ENCODE measurements around the genes C1orf185 and CC2D1B.

- RRBS, 2 experiments: no CpG with 5 or more reads among the region's 3 CpGs
These were observed 172.2 kb downstream of the FAF1 start for GRCh38 chr1:50787917-50788271.

- RRBS, 2 experiments: no CpG with 5 or more reads among the region's 8 CpGs
These were observed 569 bp downstream of the CDKN2C start for GRCh38 chr1:50970616-50971012.

DNA sequence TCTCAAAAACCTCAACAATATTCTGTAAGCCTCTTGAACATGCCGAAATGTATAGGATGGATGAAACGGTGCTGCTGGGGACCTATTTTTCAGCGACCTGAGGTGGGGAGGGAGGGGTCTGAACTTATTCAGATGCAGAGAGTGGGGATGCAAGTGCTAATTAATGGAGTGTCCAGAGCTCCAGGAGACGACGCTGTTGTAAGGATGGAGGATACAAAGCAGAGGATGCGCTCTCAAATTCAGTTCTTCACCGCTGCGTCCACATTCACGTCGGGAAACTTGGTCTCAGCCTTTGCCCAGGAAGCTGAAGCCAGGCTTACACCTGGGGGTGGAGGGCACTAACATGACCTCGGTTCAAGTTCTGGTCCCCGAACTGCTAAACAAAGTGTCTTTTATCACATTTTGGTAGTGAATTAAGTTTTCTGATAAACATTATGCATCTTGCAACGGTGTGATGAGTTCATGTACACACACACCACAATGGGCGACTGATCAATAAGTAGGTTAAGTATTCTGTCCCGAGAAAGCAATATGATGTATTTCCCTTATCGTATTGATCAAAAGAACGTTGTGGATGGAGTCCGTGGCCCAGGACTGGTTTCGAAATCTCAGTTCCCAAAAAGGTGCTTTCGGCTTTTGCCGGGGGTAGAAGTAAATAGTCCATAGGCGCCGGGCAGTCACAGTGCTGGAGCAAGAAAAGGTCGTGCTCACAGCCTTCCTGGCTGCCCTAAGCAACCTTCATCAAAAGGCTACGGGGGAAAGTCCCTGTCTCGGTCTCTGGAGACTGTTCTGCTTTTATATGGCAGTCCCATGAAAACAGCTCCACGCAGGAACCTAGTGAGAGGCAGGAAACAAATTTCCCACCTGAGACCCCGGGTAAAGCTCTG lies 6.6 kb downstream of the CDKN2C start:
- RRBS, 2 experiments: 0% methylated on average over 1 of the region's 28 CpGs

GRCh38 chr1:50979082-50979530 lies 9.1 kb downstream of the CDKN2C start:
- RRBS, 2 experiments: no CpG with 5 or more reads among the region's 3 CpGs

GRCh38 chr1:51101910-51102322 lies at the start of gene C1orf185:
Gene C1orf185, plus strand, starts transcription at chr1:51102228.
- RRBS, 2 experiments: no CpG with 5 or more reads among the region's 4 CpGs

DNA sequence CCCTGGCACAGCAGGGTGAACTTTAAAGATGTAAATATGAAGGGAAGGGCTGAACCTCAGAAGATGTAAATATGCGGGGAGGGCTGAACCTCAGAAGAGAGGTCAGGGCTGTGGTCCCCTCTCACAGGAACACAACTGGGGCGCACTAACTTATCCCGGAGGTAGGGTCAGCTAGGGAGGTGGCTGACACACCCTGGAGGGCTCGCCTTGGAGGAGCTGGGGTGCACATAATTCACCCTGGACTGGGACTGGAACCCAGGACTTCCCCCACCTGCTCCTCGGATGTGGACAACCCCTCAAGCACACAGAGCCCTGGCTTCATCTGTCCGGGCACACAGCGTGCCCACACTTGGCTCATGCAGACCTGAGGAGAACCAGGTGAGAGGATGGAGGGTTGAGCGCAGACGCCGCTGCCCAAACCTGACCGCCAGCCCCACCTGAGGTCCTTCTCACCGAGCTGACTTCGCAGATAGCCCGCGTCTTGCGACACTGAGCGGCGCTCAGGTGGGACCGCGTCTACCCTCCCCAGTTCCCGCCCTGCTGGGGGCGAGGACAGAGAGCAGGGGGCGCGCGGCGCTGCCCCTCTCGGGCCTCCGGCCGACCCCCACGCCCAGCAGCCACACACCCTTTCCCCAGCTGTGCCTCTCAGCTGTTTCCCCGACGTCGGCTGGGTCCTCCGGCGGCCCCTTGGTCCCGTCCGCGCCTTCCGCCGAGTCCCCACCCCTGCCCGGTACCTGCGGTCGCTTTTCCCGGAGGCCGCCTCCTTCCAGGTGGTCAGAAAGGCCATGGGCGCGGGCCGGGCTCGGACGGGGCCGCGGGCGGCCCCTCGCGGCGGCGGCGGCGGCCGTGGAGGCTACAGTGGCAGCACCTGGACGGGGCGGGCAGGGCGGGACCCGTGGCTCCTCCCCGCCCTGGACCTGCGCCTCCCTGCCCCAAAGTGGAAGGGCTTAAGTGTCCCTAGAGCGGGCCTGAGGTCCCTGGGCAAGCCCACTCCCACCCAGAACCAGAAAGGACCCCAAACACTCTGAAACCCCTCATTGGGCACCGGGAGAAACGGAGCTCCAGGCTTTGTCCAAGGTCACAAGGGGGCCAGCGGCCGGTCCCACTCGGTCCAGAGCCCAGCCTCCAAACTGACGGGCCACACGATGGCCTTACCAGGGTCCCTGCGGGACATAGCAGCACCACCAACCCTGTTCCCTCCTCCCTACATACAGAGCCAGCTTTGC lies 14.3 kb upstream of the TTC39A start:
- RRBS, 2 experiments: 10% methylated on average over 23 of the region's 75 CpGs

DNA sequence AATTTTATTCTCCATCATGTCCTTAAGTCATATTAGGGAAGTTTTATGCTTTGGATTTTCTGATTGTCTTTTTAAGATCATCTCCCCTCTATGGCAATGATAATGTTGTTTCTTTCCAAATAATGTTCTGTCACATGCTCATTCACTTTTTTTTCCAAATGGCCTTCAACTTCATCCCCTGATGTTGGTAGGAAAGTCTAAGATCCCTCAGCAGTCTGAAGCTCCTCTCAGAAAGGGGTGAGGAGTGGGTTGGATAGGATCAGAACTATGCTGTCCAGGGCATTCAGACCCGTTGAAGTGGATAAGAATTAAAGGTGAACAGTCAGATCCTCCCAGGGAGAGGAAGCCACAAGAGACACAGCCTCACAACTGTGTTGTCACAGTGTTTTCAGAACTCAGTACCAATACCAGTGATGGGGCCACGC lies 15.2 kb upstream of the EPS15 start:
- RRBS, 2 experiments: no CpG with 5 or more reads among the region's 2 CpGs

DNA sequence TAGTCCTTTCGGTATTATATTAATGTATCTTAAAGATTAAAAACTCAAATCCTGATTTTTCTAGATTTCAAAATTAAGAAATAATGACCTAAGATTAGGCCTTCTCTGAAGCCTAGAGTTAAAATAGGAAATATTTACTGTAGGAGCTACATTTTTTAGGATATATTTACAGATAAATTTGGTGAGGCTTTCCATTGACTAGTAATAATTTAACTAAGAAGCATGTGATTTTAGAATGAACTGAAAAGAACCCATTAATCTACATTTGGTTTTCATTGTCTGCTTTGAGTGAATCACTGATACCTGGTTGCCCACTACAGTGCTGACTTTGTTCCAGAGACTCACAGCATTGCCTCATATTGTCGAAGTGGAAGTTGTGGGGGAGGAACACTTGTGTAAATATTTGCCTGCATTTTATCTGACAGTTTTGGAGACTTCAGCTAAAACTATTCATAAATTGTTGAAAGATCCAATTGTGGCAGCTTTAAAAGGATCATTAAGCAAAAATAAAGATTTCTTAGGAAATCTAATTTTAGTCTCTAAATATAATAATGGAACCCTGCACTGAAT lies 73.2 kb downstream of the OSBPL9 start:
- RRBS, 2 experiments: no CpG with 5 or more reads among the region's 2 CpGs

- RRBS, 2 experiments: no CpG with 5 or more reads among the region's 2 CpGs
These were observed 38.3 kb downstream of the NRDC start for GRCh38 chr1:51840125-51840676.

GRCh38 chr1:51969348-51969823 lies 21.1 kb downstream of the RAB3B start:
- RRBS, 2 experiments: no CpG with 5 or more reads among the region's 7 CpGs

DNA sequence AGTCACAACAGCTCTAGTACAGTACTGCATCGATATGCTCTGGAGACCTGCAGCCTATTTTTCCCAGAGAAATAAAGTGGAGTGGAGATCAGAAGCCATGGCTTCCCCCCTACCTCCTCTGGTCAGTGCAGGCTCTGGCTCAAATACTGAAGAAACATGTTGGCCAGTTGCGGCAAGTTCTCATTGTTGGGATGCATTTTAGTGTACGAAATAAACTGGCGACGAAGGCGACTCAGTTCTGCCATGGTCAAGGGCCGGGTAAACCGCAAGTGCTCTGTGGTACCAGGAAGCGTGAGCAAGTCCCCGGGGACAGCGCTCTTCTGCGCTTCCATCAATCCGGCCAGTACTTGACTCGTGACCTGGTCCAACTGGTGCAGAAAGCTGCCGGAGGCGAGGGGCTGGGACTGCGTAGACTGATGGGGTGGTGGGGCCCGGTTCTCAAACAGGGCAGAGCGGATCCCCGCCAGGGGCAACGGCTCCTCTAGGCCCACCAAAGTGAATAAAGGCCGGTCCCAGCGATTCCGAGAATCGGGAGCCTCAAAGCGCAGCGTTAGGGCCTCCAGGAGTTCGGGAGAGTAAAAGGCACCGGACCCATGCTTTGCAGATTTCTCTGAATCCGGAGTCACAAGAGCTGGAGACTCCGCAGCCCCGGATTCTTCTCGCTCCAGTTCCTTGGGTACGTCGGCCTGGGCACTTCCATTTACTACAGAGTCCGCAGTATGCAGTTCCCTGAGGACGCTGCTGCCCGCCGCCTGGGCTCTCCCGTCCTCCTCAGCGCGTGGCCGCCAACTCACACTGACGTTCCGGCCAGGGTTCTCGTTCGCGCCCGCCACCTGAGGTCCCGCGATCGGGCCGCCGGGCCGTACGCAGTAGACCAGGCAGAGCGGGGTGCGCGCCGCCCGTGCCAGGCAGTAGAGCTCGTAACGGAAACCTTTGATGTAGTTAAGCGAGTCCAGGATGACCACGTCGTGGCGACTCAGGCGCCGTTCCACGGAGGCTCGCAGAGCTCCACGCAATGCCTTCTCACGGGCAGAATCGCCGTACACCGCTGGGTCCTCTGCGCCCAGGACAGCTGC lies 697 bp downstream of the KTI12 start:
- RRBS, 2 experiments: 3% methylated on average over 27 to 29 of the region's 77 CpGs

DNA sequence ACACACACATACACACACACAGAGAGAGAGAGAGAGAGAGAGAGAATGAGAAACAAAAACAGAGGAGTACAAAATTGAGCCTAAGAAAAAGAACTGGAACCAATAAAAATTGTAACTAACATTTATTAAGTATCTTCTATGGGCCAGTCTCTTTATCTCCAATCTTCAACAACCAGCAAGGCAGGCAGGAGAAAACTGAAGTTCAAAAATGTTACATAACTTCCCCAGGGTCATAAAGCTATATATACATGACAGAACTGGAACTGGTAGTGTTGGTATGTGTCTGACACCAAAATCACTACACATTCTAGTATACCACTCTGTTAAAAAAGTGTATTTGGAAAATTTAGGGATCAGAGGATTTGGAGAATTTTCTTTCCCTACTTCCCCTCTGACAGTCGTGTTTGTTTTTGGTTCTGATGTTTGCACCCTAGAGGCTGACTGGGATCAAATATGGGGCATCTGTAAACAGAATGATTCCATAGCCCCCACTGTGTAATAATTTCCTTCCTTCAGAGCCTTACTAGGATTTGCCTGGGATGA lies 1.0 kb upstream of the ZFYVE9 start:
- RRBS, 2 experiments: no CpG with 5 or more reads among the region's 1 CpG

DNA sequence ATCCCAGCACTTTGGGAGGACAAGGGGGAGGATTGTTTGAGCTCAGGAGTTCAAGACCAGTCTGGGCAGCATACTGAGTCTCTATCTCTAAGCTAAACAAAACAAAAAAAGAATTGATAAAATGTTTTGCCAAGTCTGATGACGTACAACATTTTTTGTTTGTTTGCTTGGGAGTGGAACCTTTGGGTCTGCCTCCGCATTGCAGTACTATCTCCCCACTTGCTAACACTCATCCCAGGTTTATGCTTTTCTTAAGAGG lies 42.9 kb downstream of the ZFYVE9 start:
- RRBS, 2 experiments: no CpG with 5 or more reads among the region's 2 CpGs

DNA sequence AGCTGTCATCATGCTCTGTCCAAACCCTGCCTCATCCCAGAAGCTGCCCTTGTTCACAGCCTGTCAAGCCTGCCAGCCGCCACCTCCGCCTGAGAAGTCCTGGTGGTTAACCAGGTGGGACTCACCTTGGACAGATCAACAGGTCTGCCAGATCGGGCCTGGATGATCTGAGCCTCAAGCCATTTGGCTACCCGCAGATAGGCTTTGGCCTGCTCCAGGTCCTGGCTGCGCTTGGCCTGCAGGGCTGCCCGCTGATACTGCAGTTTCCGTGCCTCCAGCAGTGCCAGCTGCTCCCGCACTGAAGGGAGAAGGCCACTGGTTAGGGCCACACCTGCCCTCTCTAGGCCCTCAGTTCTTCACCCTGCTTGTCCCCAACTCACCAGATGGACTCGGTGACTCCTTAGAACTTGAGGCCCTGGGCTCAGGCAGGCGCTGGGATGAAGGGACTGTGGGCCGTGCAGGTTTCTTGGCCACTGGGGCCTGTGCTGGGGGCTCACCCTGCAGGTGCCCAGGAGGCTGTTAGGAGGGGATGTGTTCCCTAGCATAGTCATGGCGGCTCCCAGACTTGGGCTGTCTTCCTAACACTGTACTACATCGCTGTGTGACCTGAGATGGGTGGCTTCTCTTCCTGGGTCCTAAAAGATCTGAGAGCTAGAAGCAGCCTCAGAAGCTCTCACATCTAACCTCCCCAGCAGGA lies 8.5 kb downstream of the CC2D1B start:
- RRBS, 2 experiments: no CpG with 5 or more reads among the region's 13 CpGs

- RRBS, 2 experiments: under 1 to 1% methylated on average over 28 of the region's 76 CpGs
These were observed at the start of gene CC2D1B for GRCh38 chr1:52365970-52366683. Gene CC2D1B, minus strand, starts transcription at chr1:52366205.

DNA sequence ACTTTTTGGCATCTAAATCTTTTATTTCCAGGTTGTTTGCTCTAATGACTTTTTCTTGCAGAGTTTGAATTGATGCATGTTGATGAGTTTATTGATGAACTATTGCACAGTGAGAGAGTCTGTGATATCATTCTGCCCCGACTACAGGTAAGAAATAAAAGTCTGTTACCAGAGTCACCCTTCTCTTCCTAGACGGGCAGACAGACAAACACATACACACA lies 6.6 kb downstream of the PRPF38A start:
- RRBS, 2 experiments: no CpG with 5 or more reads among the region's 2 CpGs

DNA sequence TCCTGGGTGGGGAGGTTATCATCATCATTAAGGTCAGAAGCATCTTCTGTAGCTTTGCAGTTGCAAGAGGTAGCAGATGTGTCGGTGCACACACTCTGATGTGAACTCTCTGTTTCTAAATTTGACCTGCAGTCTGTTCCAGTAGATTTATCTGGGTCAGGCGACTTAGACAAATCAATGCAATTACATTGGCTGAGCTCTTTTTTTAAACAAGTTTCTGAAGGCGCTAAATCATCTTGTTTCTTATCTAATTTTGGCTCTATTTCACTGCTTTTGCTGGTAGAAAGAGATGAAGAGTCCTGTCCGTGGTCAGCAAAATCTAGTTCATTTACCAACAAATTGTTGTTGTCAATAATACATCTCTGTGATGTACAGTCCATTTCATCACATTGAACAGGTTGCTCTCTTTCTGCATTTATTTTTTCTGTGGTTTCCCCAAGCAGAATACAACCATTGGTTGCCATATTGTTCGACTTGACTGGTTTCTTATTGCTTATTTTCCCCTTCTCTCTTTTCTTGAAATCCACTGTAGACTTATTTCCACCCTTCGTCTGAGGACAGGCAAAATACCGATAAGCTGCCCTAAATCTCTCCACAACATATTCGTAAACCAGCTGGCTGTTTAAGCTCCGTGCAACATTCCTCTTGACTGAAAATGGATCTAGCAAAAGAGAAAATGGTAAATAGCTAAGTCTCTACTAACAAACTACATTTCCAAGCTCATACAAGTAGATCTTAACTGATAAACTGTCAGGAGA lies 70.7 kb downstream of the PRPF38A start:
- RRBS, 2 experiments: no CpG with 5 or more reads among the region's 9 CpGs

DNA sequence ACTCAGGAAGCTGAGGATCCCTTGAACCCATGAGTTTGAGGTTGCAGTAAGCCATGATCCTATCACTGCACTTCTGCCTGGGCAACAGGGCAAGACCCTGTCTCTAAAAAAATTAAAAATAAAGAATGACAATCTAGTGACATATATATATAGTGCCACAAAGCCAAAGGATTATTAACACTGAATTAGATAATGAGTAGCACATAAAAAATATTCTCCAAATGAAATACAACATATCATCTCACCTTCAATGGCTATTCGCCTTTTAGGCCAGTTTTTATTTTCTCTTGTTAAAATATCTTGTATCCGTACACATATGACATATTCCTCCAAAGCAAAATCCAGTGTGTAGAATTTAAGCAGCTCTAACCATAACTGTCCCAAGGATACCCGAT lies 73.1 kb downstream of the PRPF38A start:
- RRBS, 2 experiments: no CpG with 5 or more reads among the region's 3 CpGs

- RRBS, 2 experiments: 48 to 57% methylated on average over 4 of the region's 22 CpGs
These were observed 16.8 kb downstream of the ECHDC2 start for GRCh38 chr1:52904652-52905211.

GRCh38 chr1:52911397-52912316 lies 9.9 kb downstream of the ECHDC2 start:
- RRBS, 2 experiments: no CpG with 5 or more reads among the region's 12 CpGs